ENCODE measurements around the gene MAPK8IP2.

- RRBS: 93% methylated on average over 4 of the region's 41 CpGs
Measured at GRCh38 chr22:50436428-50437328, 38.2 kb downstream of the SBF1 start.

DNA sequence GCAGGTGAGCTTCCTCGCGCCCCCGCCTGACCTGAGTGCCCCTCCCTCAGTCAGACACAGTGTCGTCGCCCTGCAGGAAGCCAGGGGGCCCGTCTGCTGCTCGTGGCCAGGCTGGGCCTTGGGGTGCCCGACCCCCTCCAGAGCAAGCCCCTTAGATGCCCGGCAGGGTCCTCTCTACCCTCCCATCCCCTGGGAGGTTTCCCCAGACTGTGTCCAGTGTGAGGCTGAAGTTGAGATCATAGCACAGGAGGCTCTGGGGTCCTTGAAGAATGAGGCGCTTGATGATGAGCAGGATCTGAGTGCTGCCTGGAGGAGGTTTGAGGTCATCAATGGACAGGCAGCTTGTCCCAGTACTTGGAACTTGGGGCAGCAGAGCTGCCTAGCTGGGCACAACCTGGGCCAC lies 31.5 kb downstream of the SBF1 start:
- RRBS: no CpG with 5 or more reads among the region's 10 CpGs

DNA sequence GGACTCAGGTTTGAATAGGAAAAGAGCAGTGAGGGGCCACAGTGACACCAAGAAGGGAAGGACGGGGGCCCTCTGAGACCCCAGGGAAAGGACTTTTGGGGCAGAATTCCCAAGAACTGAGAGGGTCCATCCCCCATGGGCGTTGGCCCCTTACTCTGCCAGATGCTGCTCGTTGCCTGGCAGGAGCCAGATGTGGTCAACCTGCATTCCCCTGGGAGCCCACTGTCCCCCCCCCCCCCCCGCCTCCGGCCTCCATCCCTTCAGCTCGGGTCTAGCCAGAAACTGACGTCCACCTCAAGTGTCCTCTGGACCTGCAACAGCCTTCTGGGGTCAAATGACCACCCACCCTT lies 28.7 kb downstream of the SBF1 start:
- RRBS: no CpG with 5 or more reads among the region's 7 CpGs

DNA sequence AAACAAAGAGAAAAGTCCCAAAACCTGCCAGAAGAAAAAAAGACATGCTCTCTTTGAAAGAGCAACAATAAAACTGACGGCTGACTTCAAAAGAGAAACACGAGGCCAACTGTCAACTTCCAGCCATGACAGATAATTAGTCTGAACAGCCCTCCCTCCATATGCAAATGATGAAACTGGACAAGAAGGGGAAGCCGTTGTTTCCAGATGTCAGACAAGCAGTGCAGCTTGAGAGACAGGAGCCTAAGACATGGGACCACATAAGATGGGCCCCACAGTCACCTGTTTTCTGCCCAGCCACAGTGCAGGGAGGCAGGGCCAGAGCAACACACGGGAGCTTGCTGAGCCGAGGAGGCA lies 25.2 kb downstream of the SBF1 start:
- RRBS: no CpG with 5 or more reads among the region's 5 CpGs

GRCh38 chr22:50473011-50473624 lies 1.7 kb downstream of the SBF1 start:
- RRBS: no CpG with 5 or more reads among the region's 11 CpGs

GRCh38 chr22:50473625-50474191 lies 1.1 kb downstream of the SBF1 start:
- RRBS: 18% methylated on average over 4 of the region's 19 CpGs

- RRBS: no CpG with 5 or more reads among the region's 8 CpGs
Measured at GRCh38 chr22:50485631-50485972, 1.1 kb upstream of the MIOX start.

- RRBS: 96% methylated on average over 8 of the region's 44 CpGs
Measured at GRCh38 chr22:50505630-50506422, 1.7 kb downstream of the LMF2 start.

DNA sequence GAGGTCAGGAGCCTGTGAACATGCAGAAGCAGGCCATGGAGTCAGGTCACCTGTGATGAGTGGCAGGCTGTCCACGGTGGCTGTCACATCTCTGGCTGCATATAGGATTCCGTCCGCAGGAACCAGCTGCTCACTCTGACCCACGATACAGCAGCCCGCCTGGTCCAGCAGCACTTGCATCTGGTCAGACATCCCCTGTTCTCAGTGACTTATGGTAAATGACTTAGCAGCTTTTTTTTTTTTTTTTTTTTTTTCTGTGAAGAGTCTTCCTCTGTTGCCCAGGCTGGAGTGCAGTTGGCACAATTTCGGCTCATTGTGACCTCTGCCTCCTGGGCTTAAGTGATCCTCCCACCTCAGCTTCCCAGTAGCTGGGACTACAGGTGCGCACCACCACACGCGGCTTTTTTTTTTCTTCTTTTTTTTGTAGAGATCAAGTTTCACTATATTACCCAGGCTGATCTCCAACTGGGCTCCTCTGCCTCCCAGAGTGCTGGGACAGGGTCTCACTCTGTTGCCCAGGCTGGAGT lies 2.2 kb upstream of the SCO2 start:
- RRBS: no CpG with 5 or more reads among the region's 9 CpGs

GRCh38 chr22:50600061-50600950 lies at the start of gene MAPK8IP2:
Gene MAPK8IP2, plus strand, starts transcription at chr22:50600793.
- RRBS: 1% methylated on average over 73 of the region's 118 CpGs

DNA sequence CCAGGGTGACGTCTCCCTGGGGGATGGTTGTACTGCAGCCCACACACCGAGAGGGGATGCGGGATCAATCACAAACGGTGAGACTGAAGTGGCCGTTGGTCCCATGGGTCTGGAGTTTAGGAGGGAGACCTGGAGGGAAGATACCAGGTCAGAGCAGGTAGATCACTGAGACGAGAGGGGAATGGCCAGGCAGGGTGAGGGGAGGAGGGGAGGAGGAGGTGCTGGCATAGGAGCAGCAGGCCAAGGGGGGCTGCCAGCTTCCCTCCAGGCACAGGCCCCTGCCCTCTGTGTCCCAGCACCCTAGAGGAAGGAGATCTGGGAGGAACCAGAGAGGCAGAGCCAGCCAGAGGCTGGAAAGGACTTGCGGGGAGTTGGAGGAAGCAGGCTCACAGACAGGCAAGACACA lies 7.1 kb downstream of the MAPK8IP2 start:
- RRBS: no CpG with 5 or more reads among the region's 7 CpGs

DNA sequence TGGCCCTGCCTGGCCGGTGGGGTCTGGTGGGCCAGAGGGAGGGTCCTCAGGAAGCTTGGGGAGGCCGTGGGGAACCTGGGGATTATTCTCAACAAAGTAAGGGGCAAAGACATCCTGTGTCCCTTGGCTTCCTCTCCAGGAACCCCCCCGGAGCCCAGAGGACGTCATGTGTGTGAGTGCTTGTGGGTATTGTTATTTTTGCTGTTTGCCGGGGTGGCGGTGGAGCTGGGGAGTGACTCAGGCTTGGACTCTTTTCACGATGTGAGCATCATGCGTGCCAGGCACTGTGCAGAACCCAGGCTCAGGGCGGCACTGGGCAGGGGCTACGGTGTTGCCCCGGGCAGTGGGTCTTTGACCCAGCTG lies 43.7 kb upstream of the ARSA start:
- RRBS: 100% methylated on average over 2 of the region's 11 CpGs

GRCh38 chr22:50721230-50721656 lies 16.8 kb upstream of the ACR start:
- RRBS: 84% methylated on average over 12 of the region's 28 CpGs

GRCh38 chr22:50731969-50733114 lies 5.7 kb upstream of the ACR start:
- RRBS: no CpG with 5 or more reads among the region's 38 CpGs

All from retinal pigment epithelial cell (primary cell).